ENCODE measurements around a stretch of chr2.

DNA sequence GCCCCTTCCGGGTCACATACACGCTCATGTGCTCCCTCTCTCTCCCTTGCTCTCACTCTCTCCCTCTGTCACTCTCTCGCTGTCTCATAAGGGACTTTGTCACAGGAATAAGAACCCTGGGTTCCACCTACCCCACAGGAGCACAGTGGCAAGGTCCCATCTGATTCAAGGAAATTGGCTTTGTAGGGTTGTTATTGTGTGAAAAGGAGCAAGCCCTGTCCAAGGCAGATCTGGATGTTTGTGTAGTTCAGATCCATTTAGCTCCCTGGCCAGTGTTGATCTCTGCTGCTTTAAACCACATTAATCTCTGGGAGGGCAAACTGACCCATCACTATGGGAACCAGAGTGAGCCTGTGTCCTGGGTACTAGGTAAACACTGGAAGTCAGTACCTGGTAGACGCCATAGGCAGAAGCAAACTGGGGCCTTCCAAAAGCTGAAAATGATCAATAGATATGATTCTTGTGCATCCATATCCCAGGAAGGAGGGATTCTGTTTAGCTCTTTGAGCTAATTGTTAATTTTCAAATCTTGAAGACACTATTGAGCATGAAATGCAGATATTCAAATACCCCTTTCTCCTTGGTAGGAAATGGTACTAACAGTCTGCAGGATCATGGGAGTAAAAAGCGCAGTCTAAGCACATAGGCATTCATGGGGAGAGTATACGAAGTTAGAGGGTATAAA, 271.5 kb upstream of the EPAS1 start:
- RRBS, result no CpG with 5 or more reads among the region's 6 CpGs

GRCh38 chr2:46277656-46277992, 19.6 kb upstream of the EPAS1 start:
- RRBS, result no CpG with 5 or more reads among the region's 3 CpGs

- RRBS, result 14% methylated on average over 27 of the region's 80 CpGs
Observed at GRCh38 chr2:46296231-46297248, 667 bp upstream of the EPAS1 start.

GRCh38 chr2:46299259-46299496, 2.0 kb downstream of the EPAS1 start:
- RRBS, result under 1% methylated on average over 5 of the region's 12 CpGs

DNA sequence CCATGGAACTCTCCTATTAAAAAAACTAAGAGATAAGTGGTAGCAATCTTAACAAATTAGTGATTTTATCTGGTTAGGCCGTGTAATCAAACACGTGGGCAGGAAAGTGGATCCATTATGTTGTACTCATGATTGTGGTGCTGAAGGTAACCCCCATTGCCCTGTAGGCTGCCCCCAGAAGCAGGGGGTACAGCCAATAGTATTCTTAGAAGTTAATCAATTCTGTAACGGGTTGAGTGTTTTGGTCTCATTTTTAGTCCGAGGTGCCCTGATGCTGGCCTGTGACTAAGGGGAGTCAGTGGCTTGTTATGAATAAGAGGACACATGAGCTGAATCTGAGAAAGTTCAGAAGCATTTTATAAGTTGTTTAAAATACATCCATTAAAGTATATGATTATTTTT, 8.5 kb downstream of the EPAS1 start:
- RRBS, result no CpG with 5 or more reads among the region's 4 CpGs

DNA sequence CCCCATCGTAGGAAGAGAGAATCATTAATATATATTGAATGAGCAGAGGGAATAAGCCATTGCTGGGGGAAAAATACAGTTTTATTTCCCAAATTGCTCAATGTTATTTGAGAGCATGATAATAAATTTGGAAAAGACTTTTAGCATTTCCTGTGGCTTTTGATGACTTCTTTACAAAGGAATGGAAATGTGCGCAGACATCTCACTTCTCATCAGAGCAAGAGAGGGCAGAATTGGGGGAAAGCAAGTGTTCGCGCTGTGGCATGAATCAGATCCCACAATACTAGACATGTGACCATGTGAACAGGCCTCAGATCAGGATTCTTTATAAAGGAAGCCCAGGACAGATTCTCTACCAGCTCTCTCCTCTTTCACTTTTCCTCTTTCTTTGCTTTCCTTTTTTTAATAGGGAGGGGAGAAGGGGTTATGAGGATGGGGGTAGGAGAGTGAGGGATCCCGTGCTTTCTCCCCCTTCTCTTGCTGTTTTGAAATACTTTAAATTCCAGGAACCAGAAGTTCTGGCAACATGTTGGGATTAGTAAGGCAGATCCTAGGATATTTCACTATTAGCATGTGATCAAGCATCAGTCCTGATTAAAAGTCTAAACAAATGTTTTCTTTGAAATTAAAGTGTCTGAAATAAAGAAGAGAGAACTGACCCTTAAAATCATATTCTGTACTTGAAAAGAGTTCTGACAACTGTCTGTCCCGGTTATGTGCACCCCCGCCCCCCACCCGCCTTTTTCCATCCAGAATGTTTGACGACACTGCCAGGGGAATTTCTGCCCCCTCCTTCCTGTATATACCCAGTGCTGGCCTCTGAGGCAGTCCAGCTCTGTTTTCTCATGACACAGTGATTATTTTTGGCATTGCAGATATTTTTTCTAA, 37.7 kb downstream of the EPAS1 start:
- RRBS, result no CpG with 5 or more reads among the region's 9 CpGs

GRCh38 chr2:46356492-46356951, 59.3 kb downstream of the EPAS1 start:
- RRBS, result no CpG with 5 or more reads among the region's 4 CpGs

- RRBS, result no CpG with 5 or more reads among the region's 24 CpGs
Observed at GRCh38 chr2:46459842-46461088, 82.0 kb upstream of the RHOQ start.

DNA sequence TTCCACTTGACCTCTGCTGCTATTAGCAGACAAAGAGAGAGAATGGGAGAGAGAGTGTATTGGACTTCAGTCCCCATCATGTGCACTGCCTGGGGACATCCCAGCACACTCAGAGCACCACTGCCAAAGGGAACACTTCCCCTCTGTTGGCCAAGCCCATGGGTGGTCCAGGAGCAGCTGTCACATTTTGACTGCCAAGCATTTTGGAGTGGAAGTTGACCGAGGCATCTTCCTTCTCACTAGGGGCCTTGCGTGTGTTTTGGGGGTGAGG, 5.0 kb upstream of the ATP6V1E2 start:
- RRBS, result no CpG with 5 or more reads among the region's 2 CpGs

DNA sequence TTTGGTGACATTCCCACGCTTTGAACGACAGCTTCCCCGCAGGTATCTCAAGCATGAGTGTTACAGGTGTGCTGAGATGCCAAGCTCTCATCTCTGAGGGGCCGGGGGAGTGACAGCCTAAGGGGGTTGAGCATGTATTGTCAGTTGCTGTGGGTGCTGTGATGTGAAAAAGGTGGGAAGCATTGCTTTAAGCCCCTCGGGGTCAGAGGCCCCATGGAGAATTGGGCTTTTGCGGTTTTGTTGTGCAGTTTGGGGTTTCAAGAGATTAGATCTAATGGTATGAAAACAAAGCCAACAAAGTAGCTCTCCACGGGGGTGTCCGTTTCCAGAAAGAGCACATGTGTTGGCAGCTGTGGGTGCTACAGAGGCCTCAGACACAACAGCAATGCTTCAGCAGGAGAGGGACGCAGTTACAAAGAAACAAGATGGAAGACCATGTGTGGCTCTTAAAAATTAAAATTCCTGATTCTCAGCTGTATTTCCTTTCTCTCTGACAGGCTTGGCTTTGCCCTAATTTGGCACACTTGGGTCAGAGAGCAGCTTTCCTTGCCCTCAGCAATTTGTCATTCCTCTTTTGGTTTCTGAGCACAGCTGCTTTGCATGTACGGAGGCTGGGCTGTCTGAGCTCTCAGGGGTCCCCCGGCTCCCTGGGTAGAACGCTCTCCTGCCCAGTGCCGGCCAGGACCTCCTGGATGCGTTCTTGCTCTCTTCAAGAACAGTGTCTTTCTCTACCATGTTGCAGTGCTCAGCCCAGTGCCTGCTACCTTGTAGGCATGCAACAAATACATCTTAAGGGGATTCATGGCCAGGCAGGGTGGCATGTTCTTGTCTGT, 7.0 kb upstream of the ATP6V1E2 start:
- RRBS, result no CpG with 5 or more reads among the region's 14 CpGs

GRCh38 chr2:46550425-46551241, 8.3 kb upstream of the ATP6V1E2 start:
- RRBS, result no CpG with 5 or more reads among the region's 10 CpGs

GRCh38 chr2:46561476-46562155, 19.2 kb upstream of the ATP6V1E2 start:
- RRBS, result no CpG with 5 or more reads among the region's 8 CpGs

- RRBS, result no CpG with 5 or more reads among the region's 4 CpGs
Observed at GRCh38 chr2:46568592-46568997, 26.2 kb upstream of the ATP6V1E2 start.

DNA sequence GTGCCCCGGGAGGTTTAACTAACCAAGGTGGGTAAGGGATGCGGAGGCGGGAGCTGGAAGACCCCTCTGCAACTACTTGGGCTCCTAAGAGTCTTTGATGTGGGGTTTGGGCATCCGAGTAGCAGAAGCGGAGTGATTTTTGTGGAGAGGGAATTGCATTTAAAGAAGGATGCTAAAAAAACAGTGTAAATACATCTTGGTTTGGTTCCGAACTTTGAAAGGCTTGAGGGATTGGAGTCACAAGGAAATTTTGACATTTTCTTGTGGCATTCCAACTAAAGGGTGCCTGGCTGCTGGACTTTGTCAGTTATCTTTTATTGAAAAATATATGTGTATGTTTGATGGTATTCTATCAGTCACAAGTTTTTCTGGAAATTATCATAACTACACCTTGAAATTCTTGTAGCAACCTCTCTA, 902 bp downstream of the SOCS5 start:
- RRBS, result no CpG with 5 or more reads among the region's 6 CpGs

DNA sequence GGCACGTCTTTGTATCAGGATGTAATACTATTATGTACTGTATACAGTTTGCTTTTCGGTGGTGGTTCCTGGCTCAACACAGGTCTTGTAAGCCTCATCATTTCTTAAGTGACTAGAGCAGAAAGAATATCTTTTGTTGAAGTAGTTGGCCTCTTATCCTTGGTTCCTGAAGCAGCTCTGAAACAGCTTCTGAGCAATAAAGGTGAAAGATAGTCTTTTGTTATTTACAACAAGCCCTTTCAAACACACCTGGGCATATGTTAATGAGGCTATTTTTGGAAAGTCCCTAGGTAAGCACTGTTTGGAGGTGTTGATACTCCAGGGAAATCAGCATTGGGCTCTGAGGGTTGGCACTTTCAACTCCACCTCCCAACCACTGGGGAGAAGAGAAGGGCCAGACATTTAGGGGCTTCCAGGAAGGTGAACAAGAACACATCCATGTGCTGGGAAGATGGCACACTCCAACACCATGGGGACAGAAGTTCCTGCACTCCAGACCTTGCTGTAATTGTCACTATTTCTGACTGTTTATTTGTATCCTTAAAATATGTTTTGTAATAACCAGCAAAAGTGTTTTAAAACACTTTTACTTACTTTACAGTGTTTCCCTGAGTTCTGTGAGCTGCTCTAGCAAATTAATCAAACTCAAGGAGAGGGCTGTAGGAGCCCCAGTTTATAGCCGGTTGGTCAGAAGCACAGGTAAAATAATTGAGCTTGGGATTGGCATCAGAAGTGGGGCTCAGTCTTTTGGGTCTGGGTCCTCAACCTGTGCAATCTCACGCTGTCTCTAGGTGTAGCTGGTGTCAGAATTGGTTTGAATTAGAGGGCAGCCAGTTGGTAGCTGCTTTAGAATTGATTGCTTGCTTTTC, 5.7 kb downstream of the SOCS5 start:
- RRBS, result no CpG with 5 or more reads among the region's 4 CpGs

- RRBS, result 47% methylated on average over 2 of the region's 16 CpGs
Observed at GRCh38 chr2:46812101-46813322, 103.1 kb downstream of the MCFD2 start.

- RRBS, result no CpG with 5 or more reads among the region's 11 CpGs
Observed at GRCh38 chr2:46888266-46888853, 27.2 kb downstream of the MCFD2 start.

DNA sequence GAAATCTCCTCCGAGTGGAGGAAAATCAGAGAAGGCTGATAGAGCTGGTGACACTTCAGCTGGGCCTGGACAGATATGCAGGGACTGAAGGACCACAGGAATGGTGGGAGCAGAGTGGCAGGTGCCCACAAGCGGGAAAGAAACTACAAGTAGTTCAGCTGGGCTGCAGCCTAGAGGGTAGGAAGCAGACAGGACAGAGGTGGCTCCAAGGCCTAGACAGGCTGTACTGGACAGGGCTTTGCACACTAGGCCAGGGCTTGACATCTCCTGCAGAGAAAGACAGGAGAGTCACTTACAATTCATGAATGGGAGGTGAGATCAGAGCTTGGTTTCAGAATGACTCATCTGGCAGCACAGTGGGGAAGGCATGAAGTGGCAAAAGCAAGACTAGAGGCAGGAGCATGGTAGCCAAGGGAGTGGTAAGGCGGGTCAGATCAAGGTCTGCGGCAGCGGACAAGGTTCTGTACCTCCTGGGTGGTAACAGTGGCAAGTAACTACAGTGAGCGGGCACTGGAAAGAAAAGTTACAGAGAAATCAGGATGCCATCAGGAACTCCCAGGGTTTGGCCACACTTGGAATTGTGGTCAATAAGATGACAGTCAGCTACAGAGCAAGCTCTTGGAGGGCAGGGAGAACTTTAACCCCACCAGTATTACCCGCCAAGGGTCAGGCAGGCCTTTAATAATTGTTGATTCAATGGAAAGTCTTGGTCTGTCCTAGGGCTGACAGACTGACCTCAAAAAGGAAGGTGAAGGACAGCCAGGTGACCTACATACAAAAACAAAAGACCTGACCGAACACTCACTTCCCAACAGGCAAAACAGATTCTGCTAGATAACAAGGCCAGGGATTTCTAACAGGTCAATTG, 5.8 kb downstream of the MCFD2 start:
- RRBS, result no CpG with 5 or more reads among the region's 8 CpGs

- RRBS, result no CpG with 5 or more reads among the region's 12 CpGs
Observed at GRCh38 chr2:46983103-46983627, 42.1 kb downstream of the TTC7A start.

Data from mononuclear cell (primary cell).